LUHMES (cell line): ENCODE measurements around the genes SLC2A13, YAF2 and TMEM117.

DNA sequence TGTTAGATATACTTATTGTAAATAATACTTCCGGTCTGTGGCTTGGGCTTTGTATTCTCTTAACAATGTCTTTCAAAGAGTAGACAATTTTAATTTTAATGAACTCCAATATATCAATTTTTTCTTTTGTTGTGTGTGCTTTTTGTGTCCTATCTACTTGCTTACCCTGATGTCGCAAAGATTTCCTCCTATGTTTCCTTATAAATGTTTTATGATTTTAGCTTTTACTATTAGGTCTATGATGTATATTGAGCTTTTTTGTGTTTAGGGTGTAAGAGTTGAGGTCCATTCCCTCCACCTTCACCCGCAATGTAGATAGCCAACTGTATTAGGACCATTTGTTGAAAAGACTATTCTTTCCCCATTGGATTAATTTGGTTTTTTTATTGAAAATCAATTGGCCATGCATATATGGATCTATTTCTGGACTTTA is 182.9 kb downstream of the C12orf40 start:
- PRO-cap, result no peak

- PRO-cap, result no peak
Measured at GRCh38 chr12:39812369-39812782, 186.4 kb downstream of the C12orf40 start.

- PRO-cap, result bidirectional peak, plus-strand start at chr12:40105656, minus-strand start at chr12:40105494; unidirectional peak, minus-strand start at chr12:40106068
Measured at GRCh38 chr12:40105389-40106513, at the start of gene SLC2A13. Gene SLC2A13 (minus strand): TSS chr12:40106081.

DNA sequence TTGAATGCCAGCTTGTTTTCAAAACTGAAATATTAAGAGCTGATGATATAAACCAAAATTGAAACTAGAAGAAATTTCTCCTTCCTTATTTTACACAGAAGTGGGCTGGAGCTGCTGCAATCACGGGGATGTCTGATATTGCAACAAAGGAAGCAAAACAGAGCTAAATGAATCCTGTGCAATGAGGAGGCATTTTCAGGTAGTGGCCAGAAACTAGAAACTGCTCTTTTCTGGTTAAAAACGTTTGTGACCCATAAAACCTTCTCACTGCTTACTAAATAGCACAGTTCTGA is 16.1 kb upstream of the LRRK2 start:
- PRO-cap, result no peak

DNA sequence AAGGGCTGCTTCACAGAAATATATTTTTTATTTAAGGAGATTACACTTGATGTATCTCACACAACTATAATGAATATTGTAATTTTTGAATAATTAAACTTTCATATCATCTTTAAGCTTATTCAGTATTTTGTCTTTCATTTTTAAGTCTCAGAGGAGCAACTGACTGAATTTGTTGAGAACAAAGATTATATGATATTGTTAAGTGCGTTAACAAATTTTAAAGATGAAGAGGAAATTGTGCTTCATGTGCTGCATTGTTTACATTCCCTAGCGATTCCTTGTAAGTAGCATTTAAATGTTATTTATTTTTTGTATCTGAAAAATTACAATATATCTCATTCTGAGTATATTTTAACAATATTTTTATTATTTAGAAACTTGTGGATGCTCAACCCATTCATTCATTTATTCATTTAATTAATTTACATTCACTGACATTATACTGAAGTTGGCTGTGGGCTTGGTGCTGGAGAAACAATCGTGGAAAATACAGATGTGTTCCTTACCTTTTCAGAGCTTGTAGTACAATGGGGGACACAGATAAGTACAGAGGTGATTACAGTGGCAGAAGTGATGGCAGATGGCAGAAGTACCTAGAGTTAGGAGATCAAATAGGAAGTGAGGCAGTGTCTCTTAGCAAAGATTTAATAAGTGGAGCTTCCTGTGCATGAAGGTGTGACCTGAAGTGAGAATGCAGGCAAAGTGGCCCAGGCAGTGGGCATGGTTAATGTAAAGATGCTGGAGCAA is 15.7 kb downstream of the LRRK2 start:
- PRO-cap, result no peak

GRCh38 chr12:41257194-41258351 is 69.5 kb downstream of the PDZRN4 start:
- PRO-cap, result no peak

DNA sequence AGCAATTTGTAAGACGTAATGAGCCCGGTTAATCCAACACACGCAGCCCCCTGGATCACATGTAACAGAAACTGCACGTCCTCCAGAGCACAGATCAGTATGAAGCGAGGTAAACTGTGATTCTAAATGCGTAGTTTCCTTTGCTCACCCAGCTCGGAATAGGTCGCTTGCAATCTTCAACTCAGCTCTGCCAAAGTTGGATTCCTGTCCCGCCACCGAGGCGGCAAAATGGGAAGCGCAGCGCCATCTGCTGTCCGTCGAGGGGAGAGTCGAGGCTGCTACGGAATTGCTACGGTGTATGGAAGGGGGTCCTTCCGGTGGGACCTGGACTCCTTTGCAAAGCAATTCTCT is 120.6 kb downstream of the GXYLT1 start:
- PRO-cap, result no peak

DNA sequence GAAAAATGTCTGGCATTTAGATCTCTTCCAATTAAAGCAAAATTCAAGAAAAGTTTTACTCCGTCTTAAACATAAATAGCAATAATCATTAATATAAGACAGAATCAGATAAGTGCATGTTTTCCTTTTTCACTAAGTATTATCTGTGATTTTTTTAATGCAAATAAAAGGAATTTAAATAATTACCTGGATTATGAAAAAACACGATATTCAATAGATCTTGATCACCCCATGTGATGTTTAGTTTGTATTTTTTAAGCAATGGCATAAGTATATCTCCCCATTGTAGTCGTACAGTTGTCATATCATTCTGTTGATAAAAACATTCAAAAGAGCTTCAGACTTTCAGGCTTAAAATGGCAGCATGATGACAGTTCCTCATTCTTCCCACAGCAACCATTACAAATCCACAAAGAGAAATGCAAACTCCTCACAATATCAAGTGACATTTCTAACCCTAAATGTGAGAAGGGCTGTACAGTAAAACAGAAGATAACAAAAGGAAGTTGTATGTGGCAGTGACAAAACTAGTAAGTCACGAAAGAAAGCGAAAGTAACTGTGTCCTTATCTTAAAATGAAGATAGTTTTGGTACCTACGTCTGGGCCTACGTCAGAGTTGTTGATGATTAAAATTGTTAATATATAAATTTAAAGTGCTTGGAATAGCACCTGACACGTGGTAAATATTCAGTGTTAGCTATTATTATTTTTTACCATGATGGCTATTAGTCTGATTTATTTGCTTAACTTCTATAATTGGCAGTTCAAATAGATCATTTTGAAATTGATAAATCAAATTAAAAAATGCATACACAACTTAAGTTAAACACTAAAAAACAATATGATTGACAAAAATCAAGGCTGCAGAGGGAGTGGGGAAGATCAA is 46.7 kb downstream of the GXYLT1 start:
- PRO-cap, result no peak

- PRO-cap, result no peak
Measured at GRCh38 chr12:42173906-42174692, 29.4 kb upstream of the GXYLT1 start.

DNA sequence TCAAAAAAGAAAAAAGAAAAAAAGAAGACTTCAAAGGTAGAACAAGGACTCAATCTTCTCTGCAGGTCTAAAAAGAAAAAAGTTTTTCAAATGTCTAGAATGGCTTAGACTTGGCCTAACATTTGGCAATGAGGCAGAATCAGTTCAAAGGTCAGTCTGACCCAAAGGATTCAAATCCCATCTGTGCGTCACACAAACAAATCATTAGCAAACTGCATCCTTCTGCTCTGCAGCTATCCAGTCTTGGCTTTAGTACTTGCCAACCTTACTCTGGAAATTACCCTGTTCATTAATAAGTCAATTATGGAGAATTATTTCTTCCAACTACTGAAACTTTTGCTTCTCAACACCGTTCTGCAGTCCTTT is 3.1 kb downstream of the YAF2 start:
- PRO-cap, result no peak

- PRO-cap, result bidirectional peak, plus-strand start at chr12:42238444, minus-strand start at chr12:42238248
Measured at GRCh38 chr12:42238164-42238633, at the start of gene YAF2. Gene YAF2 (minus strand): TSS chr12:42238248.

GRCh38 chr12:42326333-42327425 is 712 bp downstream of the PPHLN1 start:
- PRO-cap, result no peak

- PRO-cap, result no peak
Measured at GRCh38 chr12:42442048-42442882, 116.3 kb downstream of the PPHLN1 start.

DNA sequence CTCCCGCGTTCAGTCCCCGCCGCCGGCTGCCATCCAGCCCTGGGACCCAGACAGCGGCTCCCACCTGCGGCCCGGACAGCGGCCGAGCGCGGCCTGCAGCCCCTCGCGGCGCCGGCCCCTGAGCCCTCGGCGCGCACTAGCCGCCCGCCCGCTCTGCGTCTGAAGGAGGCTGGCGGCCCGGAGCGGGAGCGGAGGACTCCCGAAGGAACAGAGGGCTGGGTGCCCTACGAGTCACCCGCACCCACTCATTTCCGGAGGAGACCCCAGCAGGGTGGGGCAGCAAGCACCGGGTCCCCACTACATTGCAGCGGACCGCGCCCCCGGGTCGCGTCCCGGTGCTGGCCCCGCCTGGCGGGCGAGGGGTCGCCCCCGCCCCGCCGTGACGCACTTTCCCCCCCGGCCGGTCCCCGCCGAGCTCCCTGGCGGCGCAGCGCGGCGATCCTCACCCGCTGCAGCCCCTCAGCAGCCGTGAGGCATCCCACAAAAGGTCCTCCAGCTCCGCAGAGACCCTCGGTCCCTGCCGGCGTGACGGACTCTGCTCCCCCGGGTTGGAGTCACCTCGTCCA is 106.2 kb downstream of the PRICKLE1 start:
- PRO-cap, result no peak

DNA sequence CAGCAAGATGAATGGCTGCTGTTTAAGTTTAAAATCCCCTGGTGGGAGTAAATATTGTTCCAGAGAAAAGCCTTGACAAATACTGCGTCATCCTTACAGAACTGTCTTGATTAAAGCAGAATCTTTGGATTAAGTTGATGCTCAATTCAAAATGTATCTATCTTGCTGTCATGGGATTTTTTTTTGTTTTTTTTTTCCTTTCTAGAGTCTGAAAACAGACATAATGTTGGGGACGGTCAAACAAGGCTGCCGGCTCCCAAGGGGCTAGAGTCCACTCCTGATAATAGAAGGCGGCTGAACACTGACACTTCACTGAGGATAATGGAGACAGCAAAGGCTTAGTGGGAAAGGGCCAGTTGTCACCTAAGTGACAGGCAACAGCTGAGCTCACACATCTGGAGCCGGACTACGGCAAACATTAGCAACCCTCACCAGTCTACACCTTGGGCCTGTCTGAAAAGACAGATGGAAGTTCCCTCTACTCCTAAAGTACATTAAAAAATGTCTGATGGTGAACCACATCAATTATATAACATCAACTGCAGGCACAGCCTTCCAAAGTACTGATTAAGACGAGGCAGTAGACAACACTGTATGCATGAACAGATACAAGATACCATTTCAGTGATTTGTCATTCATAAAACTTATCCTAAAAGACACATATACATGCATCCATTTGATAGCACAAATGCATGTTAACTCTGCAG is 1.6 kb downstream of the PRICKLE1 start:
- PRO-cap, result no peak

GRCh38 chr12:42696141-42696685 is 106.7 kb upstream of the PRICKLE1 start:
- PRO-cap, result no peak

GRCh38 chr12:43835340-43836683 is at the start of gene TMEM117:
Gene TMEM117 (plus strand): TSS chr12:43836081.
- PRO-cap, result bidirectional peak, plus-strand start at chr12:43835726, minus-strand start at chr12:43835691; bidirectional peak, plus-strand start at chr12:43835760, minus-strand start at chr12:43835801; bidirectional peak, plus-strand start at chr12:43836080, minus-strand start at chr12:43836030; bidirectional peak, plus-strand start at chr12:43836484, minus-strand start at chr12:43836305; bidirectional peak, plus-strand start at chr12:43836746, minus-strand start at chr12:43836585

DNA sequence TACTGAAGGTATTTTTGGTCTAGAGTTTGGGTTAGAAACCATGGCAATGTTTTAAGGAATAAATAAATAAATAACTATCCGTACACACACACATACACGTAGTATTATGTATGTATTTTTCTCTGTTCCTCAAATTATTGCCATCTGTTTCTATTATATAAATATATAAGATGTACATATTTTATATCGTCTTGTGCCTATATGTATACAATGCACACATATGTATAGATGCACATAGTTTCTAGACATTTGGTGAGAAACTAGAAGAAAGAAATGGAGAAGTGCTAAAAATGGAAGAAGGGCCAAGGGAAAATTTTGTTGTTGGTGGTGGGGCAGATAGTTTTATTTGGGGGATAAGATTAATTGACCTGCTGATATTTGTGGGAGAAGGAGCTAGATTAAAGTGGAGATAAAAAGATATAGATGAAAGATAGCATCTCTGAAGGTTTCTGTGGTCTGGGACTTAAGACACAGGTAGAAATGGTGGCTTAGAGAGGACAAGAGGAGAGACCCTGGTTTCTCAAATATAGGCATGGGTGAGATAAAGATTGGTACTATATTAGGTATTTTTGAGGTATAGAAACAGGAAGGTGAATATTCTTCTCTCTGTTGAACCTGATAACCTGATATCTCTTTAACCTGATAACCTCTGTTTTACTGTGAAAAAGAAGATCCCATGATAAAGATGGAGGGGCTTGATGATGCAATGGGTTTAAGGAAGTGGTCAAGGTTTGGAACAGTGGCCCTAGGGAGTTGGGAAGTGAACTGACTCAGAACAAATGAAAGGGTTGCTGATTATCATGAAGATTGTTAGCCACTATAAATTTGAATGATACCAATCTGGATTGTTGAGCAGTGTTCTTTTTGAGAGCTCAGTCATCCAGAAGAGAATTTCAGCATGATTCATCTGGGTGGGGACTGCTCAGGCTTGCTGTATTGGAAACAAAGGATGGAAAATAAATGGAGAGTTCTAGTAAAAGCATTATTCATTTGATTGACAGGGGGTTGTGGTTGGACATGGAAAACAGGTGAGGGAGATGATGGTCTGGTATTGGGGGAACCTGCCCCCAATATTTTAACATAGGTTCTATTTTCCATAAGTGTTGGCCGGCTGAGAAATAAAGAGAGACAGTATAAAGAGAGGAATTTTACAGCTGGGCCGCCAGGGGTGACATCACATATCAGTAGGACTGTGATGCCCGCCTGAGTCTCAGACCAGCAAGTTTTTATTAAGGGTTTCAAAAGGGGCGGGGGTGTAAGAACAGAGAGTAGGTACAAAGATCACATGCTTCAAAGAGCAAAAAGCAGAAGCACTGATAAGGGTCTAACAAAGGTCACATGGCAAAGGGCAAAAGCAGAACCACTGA is 11.4 kb downstream of the TMEM117 start:
- PRO-cap, result no peak

DNA sequence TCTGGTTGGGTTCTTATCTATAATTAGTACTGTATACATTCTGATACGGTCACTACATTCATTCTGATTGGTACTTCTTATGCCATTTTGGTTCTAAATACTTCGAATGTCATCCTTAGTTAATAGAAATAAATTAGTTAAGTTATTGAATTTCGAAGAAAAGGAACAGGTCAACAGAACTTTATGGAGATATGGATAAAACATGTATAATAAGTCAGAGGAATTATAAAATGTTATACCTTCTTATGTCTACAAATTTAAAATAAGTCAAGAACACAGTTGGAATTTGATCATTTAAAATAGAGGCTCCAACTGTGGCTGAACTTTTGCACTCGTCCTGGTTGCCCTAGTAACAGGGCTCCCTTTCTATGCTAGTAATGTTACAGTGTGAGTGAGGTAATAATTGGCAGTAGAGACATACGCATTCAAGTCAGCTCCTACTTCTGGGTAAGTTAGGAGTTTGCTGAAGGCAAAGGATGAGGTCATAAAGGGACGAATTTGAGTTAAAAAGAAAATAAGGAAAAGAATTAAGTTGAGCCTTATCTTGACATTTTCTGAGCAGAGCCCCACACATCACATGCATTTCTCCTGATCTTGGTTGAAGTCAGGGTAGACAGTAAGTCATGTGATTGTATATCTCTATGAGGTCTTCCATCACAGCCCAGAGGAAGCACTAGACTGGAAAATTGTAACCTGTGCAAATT is 129.0 kb downstream of the TMEM117 start:
- PRO-cap, result no peak

GRCh38 chr12:44060061-44060689 is 224.3 kb downstream of the TMEM117 start:
- PRO-cap, result no peak